SJCRH30 (cell line): ENCODE measurements around the genes TMPRSS4, SCN4B and TTC36.

- RAMPAGE, long total RNA, result no peak
These were observed 6.2 kb downstream of the TAGLN start for GRCh38 chr11:117205163-117206063.

- RAMPAGE, long total RNA, result no peak
These were observed 6.9 kb downstream of the TAGLN start for GRCh38 chr11:117206064-117206559.

- RAMPAGE, long total RNA, result no peak
These were observed 10.5 kb downstream of the TAGLN start for GRCh38 chr11:117209382-117210295.

- RAMPAGE, long total RNA, result no peak
These were observed 14.2 kb downstream of the RNF214 start for GRCh38 chr11:117246575-117247158.

GRCh38 chr11:117837326-117838241 lies 13.0 kb upstream of the FXYD2 start:
- RAMPAGE, long total RNA, result no peak

DNA sequence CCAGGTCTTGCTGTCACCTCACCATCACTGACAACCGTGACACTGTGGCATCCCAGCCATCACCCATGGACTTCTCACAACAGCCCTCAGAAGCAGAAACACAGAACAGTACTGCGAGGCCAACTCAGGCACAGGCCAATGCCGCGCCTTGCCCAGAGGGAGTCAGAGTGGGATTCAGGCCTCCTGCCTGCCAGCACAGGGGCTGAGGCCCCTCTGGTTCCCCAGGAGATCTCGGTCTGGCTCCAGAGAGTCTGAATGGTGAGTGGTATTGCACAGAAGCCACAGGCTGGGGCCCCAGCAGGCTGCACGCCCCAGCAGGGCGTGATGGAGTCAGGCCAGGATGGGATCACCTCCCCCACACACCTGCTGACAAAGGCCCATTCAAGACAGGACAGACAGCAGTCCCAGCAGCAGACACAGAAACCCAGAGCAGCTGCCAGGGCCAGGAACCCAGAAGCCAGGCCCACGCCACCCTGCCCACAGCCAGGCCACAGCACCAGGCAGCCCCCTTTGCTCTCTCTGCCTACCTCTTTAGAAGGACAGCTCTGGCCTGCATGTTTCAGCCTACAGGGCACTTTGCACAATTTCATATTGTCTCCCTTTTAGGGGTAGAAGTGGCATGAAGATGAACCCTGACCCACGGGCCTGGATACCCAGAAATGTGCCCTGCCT lies 6.3 kb downstream of the FXYD6 start:
- RAMPAGE, long total RNA, result no peak

- RAMPAGE, long total RNA, result no peak
These were observed 12.0 kb downstream of the IL10RA start for GRCh38 chr11:117998138-117998725.

DNA sequence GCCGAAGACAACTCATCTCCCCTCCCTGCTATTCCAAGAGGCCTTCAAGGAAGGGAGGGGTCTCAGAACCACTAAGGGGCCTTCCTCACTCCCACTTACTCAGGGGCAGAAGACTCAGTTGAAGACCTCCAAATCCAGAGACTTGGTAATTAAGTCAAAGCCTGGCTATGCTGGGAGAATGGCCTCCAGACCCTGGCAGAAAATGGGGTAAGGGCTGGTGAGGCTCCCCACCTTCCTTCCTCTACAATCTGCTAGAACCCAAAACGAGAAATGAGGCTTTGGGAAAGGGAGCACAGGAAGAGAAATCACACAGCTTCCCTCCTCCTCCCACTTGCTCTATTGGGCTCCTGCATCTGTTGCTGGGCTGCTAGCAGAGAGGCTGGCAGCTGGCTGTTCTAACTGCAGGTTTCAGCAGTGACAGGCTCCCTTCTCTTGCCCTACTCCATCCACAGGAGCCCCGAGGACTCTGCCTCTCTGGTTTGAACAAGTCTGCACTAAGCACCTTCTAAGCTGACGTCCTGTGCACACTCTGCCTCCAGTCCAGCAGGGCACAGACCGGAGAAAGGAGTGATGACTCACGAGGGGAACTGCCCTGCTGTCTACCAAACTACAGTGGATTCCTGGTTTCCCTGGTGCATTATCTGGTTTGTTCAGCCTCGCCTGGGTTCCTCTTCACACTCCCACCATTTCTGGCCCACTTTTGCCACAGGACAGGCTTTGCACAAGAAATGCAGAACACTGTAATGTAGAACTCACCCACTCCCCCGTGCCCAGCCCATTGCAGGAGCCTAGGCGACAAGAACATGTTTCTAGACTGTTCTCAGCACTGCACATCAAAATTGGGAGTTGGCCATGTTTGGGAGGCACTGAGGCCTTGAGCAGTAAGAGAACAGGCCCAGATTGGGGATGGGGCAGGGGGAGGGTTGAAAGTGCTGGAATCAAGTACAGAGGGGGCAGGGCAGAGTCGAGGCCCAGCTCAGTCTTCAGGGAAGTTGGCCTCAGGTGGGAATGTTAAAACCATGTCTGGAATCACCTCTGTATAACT lies 25.9 kb downstream of the IL10RA start:
- RAMPAGE, long total RNA, result no peak

- RAMPAGE, long total RNA, result no peak
These were observed at the start of gene TMPRSS4 for GRCh38 chr11:118076397-118077523. Gene TMPRSS4 (plus strand): TSS chr11:118077078.

GRCh38 chr11:118081106-118081772 lies 4.4 kb downstream of the TMPRSS4 start:
- RAMPAGE, long total RNA, result no peak

- RAMPAGE, long total RNA, result no peak
These were observed 24.5 kb upstream of the SMIM35 start for GRCh38 chr11:118110906-118111952.

GRCh38 chr11:118152604-118153114 lies at the start of gene SCN4B:
Gene SCN4B (minus strand): TSS chr11:118152823.
- RAMPAGE, long total RNA, result no peak

DNA sequence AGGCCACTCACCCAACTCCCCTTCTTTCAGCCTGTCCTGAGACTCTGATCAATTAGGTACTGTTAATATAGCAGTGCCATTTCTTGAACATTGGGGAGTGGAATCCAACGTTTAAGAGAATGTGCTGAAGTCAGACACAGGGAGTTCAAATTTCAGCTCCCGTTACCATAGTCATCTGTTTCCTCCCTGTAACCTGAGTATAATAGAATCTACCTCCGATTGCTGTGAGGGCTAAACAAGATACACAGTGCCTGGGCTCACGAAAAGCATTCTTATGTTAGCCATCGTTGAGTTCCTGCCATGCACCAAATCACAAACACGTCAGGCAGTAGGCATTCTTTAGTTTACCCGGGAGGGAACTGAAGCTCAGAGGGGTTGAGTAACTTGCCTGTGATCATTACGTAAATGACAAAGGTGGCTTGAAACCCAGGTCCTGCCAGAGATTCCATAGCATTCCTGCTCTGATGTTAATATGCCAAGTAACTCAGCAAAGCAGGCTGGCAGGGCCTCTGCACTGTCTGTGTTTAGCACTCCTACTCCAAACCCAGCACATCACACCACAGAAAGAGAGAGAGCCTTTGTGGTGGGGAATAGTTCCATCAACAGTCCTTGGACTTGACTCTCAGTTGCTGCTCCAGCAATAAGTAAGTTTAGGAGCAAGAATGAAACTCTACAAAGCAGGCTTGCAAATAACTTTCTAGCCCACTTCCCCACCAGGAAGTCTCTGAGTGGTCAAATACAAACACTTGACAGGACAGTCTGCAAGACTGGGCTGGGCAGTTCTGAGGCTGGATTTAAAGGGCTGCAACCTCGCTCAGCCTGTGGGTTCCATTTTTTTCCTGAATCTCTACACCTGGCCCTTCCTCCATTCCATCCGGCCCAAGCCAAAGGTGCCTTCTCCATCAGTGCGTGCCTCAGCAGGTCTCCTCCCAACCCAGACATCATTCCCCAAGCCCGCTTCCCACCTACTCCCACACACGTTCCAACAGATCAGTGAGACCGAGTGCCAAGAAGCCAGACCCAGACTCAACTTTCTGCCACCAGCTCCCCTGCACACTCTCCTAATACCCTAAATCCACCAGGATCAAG lies 1.2 kb downstream of the SCN2B start:
- RAMPAGE, long total RNA, result no peak

- RAMPAGE, long total RNA, result no peak
These were observed 22.7 kb upstream of the SCN2B start for GRCh38 chr11:118199161-118199451.

GRCh38 chr11:118263075-118263561 lies 979 bp downstream of the MPZL2 start:
- RAMPAGE, long total RNA, result no peak

- RAMPAGE, long total RNA, result no peak
These were observed 13.2 kb upstream of the MPZL2 start for GRCh38 chr11:118277245-118277776.

- RAMPAGE, long total RNA, result no peak
These were observed 4.0 kb downstream of the CD3D start for GRCh38 chr11:118338433-118339021.

DNA sequence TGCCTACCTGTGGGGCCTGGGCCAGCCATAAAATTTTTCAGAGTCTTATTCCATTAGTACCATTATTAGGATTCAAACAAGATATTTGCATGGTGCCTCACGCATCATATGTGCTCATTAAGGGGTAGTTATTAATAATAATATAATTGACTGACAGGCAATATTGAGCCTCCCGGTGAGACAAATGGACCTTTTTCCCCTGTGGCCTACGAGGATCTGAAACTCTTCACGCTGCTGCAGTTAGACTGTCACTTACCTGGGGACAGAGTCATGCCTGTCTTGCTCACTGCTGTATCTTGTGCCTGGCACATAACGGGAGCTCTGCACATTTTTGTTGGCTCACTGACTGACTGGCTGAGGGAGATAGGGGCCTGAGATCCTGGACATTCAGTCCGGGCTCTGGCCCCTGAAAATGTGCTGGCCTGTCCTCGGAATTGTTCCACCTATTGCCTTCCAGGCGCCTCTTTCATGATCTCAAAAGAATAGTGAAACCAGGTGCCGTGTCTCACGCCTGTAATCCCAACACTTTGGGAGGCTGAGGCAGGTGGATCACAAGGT lies 696 bp upstream of the CD3D start:
- RAMPAGE, long total RNA, result no peak

DNA sequence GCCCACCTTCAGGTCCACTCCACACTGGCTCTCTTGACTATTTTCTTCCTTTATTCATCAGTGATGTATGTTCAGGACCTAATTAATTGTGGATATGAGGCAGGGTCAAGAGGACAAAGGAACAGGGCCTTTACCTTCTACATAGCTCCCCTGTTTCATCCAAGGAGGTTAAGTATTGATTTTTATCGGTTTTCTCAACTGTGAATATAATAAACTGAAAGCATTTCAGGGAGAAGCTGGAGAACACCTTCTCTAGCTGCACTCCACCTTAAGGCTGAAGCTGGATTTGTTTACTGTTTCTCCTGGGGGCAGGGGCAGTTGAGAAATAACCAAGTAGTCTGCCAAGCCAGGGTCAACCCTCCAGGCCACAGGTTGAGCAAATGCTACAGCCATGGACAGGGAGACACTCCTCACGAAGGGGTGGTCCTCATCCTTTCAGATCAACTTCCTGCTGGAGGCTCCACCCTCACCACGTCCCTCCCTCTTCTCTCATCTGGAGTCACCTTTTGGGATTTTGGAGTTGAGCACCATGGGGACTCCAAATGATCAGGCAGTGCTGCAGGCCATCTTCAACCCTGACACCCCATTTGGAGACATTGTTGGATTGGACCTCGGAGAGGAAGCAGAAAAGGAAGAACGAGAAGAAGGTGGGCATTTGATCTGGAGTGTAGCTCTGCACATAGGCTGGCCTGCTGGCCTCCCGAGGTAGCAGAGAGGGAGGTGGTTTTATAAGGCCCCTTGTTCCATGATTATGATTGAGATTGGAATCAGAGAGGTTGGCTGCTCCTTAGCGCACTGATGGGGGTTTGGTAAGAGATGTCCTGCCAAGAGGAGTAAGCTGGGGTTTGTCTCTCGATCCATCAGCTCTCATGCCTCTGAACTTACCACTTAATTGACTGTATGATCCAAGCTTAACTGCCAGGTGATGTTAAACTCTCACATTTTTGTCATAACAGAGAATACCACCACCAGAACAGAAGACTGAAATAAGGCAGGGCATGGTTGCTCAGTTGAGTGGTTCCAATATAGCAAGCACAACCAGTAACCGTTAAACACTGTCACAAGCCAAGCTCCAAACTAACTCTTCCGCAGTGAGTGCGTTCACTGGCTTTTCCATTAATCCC lies at the start of gene TTC36:
Gene TTC36 (plus strand): TSS at position 509 of the 1,124 bp plus-strand sequence.
- RAMPAGE, long total RNA, result no peak

DNA sequence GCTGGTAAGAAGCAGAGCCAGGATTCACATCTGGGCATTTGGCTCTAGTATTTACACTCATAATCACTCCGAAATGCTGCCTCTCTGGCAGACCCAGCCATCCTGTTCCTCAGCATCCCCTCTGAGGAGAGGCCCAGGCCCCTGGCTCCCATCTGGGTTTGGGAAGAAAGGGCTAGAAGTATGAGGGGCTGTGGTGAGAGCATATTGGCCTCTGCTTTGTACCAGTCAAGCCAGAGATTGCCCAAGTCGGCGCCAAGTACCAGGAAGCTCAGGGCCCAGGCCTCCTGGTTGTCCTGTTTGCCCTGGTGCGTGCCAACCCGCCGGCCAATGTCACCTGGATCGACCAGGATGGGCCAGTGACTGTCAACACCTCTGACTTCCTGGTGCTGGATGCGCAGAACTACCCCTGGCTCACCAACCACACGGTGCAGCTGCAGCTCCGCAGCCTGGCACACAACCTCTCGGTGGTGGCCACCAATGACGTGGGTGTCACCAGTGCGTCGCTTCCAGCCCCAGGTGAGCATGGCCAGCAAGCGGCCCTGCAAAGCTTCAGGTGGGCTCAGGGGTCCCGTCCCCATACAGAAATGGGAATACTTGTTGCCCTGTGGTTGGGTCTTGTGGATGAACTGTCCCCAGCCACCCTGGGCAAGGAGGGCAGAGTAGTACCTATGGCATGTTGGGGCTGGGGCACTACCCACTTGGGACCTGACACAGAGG lies 1.9 kb downstream of the TMEM25 start:
- RAMPAGE, long total RNA, result no peak